Subcutaneous preadipocyte (primary cell): ENCODE measurements around a stretch of chr18.

DNA sequence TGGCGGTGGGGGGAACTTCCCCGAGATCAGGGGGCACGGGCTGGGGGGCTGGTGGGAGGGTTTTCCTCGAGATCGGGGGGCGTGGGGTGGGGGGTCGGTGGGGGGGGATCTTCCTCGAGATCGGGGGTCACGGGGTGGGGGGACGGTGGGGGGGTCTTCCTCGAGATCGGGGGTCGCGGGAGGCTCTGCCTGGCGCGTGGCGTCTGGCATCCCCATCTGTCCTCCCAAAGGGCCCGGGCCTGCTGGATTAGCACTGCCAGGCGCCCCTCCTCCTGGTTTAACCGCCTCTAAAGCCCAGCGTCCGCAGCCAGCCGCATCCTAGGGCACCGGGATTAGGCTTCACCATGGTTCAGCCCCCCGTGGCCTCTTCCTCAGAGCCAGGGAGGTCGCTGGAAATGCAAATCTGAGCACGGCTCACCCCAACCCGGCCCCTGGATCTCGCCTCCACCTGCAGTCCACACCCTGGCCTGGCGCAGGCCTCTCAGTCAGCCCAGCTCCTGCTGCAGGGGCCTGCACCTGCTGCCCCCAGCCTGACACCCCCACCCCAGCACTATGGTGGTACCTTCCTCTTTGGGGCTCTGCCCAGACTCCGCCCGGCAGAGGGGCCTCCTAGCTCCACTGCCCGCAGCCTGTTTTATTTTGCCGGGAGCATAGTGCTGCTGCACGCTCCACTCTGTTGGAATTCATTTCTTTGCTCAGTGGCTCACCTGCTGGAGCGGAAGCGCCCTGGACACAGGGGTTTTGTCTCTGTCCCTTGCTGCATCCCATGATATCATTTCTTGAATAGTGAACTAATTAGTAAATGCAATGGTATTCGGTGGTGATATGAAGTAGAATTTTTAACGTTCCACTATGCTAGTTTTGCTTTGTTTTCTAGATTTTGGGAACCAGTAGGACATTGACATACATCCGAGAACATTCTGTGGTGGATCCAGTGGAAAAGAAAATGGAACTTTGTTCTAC, 13.2 kb downstream of the PRELID3A start:
- CAGE, long polyA plus RNA = no peak

DNA sequence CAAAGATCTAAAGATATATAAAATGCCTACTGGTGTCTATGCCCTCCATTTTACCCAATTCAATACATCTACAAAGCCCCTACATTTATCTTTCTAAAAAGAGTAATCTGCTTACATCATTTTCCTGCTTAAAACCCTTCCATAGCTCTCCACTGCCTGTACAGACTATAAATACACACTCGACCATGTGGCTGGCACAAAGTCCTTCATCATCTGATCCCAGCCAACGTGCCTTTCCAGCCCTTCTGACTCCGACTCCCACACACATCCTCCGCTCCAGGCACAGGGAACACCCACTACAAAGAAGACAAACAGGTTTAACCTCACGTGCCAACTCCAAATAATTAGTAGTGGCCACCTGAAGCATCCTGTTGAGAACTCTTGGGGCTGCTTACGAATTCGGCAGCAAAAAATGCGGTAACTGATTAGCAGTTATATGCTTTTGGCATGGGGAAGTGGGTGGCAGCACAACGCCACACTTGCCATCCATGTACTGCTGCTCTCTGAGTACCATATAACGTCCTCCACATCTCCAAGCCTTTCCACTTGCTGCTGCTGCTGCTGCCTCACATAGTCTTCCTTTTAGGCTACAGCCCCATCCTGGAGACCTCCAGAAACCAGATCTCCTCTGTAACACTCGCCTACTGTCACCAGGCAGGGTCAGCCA, 12.1 kb downstream of the SPIRE1 start:
- CAGE, long polyA plus RNA = no peak

GRCh38 chr18:12713332-12713545, 10.4 kb downstream of the PSMG2 start:
- CAGE, long polyA plus RNA = no peak

GRCh38 chr18:13087020-13087224, 95.8 kb downstream of the CEP192 start:
- CAGE, long polyA plus RNA = no peak

DNA sequence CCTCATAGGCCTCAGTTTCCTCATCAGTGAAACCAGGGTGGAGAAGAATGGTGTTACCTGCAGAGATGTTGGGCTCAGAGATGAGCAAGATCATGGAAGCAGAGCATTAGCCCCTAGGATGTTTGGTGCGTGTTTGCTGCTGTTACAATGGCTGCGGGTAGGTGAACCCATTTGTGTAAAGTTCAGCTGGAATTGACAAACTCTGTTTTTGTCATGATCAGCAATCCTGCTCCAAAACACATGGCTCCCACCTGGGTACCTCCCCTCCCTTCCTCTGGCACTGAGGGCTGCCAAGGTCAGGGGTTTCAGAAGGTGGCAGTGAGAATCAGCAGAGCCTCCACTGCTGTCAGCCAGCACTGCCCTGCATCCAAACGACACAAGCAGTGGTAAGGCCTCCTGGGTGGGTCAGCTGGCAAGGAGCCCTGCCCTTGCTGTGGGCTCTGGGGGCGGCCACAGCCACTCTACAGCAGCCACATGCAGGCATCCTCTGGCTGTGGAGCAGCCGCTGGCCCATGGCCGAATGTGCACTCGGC, 32.9 kb upstream of the LDLRAD4 start:
- CAGE, long polyA plus RNA = no peak

DNA sequence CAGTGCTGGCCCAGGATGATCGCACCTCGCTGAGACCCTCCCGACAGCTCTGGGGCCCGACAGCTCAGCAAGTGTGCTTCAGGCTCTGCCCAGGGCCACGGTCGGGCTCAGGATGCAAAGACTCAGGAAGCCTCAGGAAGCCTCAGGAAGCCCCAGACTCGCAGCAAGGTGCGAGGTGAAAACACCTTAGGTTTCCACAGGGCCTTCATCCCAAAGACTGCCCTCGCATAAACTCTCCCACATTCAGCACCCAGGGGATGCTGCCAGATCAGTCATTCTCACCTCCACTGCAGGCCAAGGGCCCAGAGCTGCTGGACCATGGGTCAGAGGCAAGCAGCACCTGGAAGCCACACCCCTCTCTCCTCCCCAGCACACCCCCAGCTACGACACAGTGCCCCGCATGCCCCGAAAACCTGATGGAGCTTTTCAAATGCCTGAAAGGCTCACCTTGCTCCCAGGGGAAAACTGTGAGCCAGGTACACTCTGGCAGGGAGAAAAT, 32.0 kb upstream of the LDLRAD4 start:
- CAGE, long polyA plus RNA = no peak

DNA sequence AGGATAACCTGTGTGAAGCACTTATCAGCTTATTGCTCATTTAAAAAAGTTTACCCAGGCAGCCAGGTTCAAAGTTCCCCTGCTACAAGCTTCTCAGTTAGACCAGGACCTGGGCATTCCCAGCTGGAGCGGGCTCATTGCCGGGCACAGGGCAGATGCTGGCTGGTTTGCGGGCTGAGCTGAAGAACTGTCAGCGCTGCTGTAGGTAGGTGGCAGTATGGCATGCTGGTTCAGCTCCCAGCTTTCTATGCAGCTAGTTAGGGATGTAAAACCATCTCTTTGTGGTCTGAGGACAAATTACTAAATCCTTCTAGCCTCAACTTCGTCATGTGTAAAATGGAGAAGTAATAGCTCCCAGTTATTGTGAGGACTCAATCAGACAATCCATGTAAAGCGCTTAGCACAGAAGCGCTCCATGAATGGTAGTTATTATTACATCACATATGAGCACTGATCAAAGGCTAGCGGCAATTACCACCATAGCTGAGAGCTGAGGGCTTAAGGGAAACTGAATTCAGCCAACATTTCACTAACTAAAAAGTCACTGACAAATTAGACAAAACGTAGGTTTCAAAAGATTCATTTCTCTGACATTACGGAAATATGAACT, 2.4 kb upstream of the LDLRAD4 start:
- CAGE, long polyA plus RNA = no peak

DNA sequence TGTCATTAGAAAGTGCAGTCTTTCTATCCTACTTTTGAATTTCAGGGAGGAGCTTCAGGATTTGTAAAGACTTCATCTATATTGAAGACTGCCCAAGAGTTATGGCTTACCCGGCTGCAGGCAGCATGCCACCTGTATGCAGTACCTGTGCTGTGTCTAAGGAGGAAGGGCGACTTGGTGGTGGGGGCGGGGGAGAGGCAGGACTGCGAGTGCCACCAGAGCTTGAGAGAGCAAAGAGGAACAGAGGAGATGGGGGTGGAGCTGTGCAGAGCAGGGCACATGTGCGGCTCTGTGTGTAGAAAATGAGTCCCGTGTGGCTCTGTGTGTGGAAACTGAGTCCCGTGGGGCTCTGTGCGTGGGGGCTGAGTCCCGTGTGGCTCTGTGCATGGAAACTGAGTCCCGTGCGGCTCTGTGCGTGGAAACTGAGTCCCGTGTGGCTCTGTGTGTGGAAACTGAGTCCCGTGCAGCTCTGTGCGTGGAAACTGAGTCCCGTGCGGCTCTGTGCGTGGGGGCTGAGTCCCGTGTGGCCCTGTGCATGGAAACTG, 43.2 kb downstream of the LDLRAD4 start:
- CAGE, long polyA plus RNA = no peak

DNA sequence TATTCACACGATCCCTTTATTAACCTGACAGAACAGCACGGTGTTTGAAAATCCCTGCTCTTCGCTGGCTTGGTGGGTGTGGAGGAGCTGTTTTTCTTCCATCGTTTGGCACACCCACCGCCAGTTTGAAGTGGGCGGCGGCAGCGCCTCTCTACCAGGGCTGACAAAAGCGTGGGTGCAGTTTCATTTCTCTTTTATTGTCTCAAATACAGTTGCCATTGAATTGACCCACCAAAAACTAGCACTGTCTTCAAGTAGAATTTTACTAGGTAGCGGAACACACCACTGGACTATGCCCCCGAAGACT, 60.6 kb downstream of the LDLRAD4 start:
- CAGE, long polyA plus RNA = no peak

DNA sequence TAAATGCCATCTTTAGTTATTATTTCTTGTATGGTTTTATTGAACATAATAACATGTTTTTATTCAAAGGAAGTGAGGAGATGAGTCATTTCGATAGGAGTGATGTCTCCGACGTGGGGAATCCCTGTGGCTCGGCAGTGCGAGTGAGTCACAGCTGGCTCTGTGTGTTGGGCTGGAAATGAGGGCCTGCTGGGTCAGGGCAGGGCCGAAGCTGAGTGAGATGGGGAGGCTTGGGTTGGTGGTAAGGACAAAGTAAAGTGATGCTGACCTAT, 156.7 kb downstream of the LDLRAD4 start:
- CAGE, long polyA plus RNA = no peak

- CAGE, long polyA plus RNA = no peak
These were observed 219.5 kb downstream of the LDLRAD4 start for GRCh38 chr18:13437766-13438679.

- CAGE, long polyA plus RNA = no peak
These were observed 244.7 kb downstream of the FAM210A start for GRCh38 chr18:13481579-13482111.

DNA sequence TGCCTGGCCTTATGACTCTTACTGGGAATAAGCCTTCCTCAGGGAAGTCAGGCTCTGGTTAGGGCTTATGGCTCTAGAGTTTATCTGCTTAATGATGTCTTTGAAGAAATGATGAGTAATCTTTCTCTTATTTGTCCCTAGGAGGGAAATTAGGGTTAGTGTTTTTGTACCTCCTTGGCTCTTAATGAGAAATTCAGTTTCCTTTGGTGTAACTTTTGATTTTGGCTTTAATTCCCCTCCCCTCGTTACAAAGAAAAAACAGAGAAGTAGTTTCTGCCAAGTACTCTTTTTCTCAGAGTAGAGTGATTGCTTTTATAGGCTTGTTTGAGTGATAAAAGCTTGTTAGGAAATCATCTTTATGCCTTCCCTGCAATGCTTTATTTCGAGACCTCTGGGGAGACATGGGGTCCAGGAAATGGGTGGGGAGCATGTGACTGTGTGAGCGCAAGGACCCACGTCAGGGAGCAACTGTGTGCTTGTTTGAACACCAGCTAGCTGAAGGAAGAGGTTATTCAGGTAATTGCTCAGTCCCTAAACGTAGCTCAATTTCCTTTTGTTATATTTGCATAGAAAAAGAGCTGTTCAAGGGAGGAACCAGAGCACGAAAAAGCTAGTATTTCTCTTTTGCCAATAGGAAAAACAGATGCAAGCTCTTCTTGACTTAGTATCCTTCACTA, 187.4 kb downstream of the FAM210A start:
- CAGE, long polyA plus RNA = no peak

GRCh38 chr18:13541364-13541807, 185.0 kb downstream of the FAM210A start:
- CAGE, long polyA plus RNA = no peak

GRCh38 chr18:13562194-13563133, 163.9 kb downstream of the FAM210A start:
- CAGE, long polyA plus RNA = no peak

- CAGE, long polyA plus RNA = no peak
These were observed 47.4 kb downstream of the FAM210A start for GRCh38 chr18:13678886-13679496.

GRCh38 chr18:14043155-14043441, 89.1 kb downstream of the ZNF519 start:
- CAGE, long polyA plus RNA = no peak

GRCh38 chr18:14222506-14223192, 90.4 kb upstream of the ZNF519 start:
- CAGE, long polyA plus RNA = no peak

DNA sequence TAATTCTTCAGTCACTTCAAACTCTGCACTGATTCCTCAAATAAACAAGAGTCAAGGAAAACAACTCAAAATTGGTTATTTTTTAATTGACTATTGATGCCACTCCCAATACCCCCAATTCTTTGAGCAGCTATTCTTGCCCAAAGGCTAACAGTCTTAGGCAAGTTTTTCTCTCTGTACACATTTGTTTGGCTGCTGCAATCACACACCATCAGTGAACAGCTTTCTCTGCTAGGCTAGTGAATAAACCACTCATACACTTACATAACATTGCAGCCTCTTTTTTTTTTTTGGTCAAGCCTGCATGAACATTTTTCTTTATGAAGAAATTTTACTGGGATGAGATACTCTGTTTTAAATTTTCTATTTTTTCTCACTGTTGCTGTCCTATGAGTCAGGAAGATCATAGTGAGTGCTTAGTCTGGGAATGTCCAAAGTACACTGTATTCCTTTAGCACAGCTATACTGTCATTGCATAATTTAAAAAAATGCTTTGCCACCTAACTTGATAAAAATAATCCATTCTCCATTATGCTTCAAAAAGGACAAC, 58.5 kb downstream of the ROCK1 start:
- CAGE, long polyA plus RNA = no peak

- CAGE, long polyA plus RNA = no peak
These were observed 54.7 kb downstream of the ROCK1 start for GRCh38 chr18:21056753-21057429.